Mesothelial cell of epicardium (in vitro differentiated cells): ENCODE data around the gene CHCHD10.

GRCh38 chr22:22162433-22162852, 82.1 kb upstream of the VPREB1 start:
- PRO-cap = no peak

DNA sequence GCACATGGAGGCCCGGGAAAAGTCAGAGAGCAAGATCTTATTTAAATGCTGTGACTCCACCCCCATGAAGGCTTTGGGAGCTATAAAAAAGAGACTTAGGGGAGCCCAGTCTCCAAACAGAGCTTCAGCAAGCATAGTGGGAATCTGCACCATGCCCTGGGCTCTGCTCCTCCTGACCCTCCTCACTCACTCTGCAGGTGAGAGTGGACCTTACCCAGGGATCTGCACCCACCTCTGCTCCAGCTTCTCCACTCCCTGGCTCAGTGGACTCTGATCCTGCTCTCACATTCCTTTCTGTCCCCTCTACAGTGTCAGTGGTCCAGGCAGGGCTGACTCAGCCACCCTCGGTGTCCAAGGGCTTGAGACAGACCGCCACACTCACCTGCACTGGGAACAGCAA, 29.9 kb upstream of the VPREB1 start:
- PRO-cap = no peak

GRCh38 chr22:22357195-22357951, 112.8 kb downstream of the VPREB1 start:
- PRO-cap = no peak

DNA sequence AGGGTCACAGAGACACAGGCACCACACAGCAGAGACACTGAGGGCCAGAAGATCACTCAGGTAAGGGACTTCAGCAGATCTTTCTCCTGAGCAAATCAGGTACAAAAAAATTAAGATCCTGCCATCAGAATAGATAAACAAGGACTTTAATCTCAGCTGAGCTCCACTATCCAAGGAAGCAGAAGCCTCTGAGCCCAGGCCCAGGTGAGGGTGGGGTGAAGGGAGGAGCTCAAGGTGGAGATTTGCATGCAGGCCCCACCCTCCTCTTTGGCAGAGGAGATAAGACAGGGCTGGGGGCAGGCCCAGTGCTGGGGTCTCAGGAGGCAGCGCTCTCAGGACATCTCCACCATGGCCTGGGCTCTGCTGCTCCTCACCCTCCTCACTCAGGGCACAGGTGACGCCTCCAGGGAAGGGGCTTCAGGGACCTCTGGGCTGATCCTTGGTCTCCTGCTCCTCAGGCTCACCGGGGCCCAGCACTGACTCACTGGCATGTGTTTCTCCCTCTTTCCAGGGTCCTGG, 114.0 kb downstream of the GGTLC2 start:
- PRO-cap = no peak

- PRO-cap = no peak
Observed at GRCh38 chr22:22884877-22886015, 2.4 kb upstream of the IGLL5 start.

GRCh38 chr22:22900734-22901492, 13.3 kb downstream of the IGLL5 start:
- PRO-cap = no peak

- PRO-cap = no peak
Observed at GRCh38 chr22:23071942-23072612, 1.8 kb downstream of the GNAZ start.

- PRO-cap = no peak
Observed at GRCh38 chr22:23179215-23179815, 994 bp upstream of the BCR start.

GRCh38 chr22:23192608-23192931, 12.3 kb downstream of the BCR start:
- PRO-cap = no peak

GRCh38 chr22:23212442-23213037, 32.2 kb downstream of the BCR start:
- PRO-cap = no peak

GRCh38 chr22:23215438-23216347, 35.4 kb downstream of the BCR start:
- PRO-cap = no peak

DNA sequence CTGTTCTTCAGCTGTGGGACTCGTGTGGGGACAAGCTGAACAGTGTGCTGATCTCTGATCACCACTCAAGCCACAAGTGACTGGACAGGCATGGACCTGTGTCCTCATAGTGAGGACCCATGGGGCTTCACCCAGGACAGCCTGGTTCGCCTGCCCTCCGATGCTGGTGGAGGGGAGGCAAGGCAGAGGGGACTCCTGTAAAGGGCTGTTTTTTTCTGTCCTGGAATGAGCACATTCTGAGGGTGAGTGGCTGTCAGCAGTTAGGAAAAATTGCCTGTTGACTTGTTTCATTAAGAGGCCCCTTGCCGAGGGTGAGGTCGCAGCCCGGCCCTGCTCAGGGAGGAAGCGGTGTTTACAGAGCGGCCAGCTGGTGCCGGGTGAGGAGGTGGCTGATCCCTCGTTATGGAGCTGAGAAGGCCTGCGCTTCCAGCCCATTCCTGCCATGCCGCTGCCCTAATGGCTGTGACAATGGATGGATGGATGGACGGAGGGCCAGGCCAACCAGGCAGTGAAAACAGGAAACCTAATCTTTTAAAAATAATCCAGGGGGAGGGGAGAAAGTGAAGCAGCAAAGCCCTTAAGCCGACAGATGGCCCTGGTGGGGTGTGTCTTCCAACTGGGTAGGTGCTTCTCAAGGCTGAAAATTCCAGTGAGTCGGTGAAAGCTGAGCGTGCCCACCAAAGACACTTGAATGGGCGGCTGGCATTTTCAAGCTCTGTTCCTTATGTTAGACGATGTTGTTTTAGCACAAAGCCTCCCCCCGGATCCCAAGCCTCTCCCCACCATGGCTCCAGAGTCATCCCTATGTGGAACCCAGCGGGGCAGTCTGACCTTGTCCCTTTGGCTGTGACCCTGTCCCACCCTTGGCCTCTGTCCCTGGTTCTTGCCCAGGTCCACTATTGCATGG, 38.5 kb downstream of the BCR start:
- PRO-cap = no peak

DNA sequence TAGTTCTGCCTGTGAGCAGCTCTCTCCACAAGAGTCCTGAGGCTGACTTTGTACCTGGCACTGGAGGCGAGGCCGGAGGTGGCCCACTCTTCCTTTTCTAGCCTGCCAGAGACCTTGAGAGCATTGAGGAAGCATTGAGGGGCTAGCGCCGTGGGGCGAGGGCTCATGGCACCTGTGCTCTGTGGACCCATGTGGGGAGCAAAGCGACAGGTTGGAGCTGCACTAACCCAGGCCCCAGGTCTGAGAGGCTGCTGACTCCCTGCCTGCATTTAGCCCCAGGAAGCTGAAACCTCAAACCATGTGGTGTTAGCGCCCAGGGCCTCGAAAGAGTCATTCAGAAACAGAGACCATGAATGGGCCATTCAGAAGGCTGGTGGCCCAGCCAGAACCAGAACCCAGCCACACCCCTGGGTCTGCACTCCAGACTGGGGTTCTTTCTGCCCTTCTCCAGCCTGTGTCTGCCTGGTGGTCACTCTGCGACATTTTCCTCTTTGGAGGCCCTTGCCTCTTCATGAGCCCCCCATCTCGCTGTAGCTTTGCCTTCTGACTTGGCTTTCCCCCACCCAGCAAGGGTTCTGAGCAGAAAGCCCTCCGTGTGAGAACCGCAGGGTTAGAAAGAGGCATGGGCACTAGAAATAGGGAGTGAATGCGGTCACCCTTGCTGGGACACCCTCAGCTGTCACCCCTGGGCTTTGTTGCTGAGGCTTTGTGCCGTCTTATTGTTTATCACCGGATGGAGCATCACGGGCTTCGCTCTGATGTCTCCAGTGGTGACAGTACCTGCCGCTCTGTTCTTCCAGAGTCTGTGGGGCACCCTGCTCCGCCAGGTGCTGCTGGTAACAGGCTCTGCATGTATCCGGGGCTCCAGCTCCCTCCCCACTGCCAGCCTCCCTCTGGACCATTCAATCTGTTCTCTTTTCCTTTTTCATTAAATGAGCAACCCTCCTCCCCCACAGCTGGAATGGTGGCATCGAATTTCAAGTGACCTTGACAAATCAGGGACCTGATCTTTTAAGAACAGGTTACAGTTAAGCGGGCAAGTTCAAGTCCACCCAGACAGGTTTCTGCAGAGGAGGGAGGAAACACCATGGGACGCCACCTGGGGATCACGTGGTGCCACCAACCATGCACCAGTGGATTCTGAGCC, 88.9 kb downstream of the BCR start:
- PRO-cap = no peak

DNA sequence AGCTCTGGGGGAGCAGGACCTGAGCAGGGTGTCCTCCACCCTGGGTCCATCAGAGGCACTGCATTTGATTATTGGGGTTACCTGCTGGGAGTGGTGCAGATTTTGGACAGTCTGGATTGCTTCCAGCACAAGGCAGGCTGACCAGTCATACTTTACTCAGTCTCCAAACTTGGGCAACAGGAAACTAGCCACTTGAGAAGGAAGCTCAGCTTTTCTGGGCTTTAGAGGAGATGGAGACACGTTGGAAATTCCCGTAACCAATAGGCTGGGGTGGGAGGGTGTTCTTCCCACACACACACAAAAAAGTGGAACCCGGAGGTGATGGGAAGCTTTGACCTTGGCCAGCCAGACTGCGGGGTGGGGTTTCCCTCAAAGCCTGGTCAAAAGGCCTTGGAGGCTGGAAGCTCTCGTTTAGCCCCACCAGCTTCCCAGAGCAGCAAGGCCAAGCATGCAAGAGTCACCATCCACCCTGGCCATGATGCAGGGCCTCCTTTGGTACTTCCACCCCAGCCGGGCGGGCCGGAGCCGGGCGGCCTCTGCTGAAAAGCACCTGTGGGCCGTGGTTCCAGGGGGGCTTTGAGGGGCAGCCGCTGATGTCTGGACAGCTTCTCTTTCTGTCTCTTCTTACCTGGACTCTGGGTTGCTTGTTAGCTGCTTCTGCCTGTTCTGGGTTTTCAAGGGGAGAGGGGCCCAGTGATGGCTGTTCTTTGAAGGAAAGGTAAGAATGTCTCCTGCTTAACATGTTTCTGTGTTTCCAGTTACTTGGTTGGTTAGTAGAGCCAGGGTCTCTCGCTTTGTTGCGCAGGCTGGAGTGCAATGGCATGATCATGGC, 126.2 kb downstream of the BCR start:
- PRO-cap = no peak

GRCh38 chr22:23638571-23639383, 6.7 kb upstream of the DRICH1 start:
- PRO-cap = no peak

- PRO-cap = no peak
Observed at GRCh38 chr22:23694215-23694692, 3.4 kb downstream of the RGL4 start.

GRCh38 chr22:23749634-23750256, 1.2 kb downstream of the ZNF70 start:
- PRO-cap = no peak

- PRO-cap = bidirectional peak, plus-strand start at chr22:23768062, minus-strand start at chr22:23767942
Observed at GRCh38 chr22:23767323-23768279, at the start of gene CHCHD10. TSS of gene CHCHD10 (minus strand) at chr22:23767972.

DNA sequence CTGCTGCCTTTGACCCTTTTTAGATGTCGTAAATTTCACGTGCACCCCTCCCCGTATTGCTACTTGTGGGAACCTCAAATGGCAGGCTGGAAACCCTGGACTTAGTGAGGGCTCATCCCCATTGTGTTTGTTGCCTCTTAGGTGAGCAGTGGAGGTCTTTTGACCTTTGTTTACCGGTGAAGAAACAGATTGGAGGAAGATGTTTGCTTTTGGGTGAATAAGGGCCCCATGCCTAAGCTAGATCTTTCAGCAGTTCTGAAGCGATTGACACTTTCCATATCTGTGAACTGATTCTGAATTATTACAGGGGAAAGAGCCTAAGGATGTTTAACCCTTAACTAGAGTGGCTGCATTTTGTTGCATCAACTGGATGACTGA, 827 bp downstream of the SMARCB1 start:
- PRO-cap = no peak

GRCh38 chr22:23847776-23848628, 9.2 kb upstream of the DERL3 start:
- PRO-cap = no peak